ENCODE measurements around the gene IGLL1.

DNA sequence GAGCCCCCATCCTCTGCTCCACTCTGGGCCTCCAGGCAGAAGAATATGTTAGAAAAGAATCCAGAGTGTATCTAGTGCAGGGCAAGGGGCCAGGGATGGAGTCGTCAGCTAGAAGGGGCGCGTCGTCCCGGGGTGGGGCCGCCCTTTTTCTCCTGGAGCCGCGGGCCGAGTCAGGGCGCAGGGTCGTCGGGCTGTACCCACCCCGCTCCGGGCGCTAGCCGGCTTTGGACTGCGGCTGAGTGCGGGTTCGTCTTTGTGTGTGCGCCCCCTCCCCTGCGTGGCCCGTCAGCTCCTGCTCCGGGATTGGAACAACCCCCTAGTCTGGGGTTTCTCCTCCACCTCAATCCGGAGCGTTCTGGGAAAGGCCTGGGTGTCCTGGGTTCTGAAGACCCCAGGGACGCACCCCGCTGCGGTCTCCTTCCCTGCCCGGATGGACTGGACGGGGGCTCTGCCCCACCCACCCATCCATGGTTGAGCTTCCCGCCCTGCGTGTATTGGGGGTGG, 10.4 kb downstream of the SDF2L1 start:
- PRO-cap, result unidirectional peak, minus-strand start at position 438 of the sequence

DNA sequence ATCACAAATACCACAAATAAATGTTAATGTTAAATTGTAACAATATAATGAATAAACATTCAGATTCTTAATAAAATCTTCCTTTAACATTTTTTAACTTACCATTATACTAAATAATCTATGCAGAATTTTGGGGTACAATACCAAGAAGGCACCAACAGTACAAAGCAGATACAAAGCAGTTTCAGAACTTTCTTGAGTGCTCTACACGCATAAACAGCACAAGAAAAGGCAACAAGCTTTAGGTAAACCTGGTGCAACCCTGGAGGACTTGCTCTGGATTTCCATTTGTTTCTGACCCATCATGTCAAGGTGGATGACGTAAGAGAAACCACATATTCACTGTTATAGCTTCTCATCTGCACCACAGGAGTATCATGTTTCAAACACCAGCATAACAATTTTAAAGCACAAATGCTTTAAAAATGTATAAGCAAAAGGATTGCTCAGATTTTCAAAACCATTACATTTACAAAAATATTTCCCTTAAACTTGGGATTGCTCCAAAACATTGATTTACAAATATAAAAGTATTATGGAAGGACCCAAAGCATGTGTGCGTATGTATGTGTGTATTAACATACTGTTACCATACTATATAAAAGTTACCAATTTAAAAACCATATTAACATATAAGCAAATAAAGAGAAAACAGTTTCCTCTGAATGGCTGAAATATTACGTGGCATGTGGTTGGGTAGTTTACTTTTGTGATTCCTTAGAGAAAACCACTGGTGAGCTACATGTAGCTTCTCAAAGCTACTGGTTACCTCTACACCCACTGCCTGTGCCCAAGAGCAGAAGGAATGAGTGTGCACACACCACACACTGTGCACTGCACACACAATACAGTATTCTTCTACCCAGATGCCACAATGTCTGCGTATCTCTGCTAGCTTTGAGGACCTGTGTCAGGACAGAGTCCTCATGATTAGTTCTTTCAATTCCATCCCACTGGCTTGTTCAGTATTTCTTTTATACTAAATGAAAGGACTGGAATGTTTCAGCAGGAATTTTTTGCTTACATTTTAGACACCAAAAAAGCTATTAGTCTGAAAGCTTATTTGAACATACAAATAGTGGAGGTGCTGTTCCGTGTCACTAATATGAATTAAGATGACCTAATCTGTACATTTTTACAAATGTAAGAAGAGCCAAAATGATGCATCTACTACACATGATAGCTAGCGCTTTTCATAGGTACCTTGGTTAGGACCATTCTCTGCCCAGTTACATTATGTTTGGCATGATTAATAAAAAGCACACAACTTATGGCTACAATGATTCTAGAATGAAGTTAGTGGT, 25.4 kb upstream of the YPEL1 start:
- PRO-cap, result no peak

DNA sequence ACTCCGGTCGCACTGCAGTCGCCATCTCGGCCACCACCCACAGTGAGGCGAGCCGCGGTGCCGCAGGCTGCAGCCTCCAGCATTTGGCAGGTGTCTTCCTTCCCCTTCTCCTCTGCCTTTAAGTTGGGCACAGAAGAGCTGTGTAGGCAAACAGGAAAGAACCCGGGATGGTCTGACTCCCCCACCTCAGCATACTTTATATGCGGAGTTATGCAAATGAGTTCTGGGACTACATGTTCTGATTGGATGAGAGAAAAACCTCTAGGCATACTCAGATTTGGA, 121.1 kb upstream of the VPREB1 start:
- PRO-cap, result no peak

DNA sequence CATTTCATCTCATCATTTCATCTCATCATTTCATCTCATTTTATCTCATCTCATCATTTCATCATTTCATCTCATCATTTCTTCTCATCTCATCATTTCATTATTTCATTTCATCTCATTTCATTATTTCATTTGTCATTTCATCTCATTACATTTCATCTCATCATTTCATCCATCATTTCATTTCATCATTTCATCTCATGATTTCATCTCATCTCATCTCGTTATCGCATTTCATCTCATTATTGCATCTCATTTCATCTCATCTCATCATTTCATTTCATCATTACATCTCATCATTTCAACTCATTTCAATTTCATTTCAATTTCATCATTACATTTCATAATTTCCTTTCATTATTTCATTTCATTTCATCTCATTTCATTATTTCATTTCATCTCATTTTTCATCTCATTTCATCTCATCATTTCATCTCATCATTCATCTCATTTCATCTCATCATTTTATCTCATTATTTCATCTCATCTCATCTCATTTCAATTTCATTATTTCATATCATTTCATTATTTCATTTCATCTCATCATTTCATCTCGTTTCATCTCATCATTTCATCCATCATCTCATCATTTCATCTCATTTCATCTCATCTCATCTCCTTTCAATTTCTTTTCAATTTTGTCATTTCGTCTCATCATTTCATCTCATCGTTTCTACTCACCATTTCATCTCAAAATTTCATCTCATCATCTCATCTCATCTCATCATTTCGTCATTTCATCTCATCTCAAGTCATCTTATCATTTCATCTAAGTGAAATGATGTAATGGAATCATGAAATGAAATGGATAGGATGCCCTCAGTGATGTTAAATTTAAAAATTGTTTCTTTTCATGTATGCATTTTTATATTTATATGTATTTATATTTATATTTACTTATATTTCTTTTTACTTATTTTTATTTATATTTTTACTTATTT, 42.6 kb downstream of the VPREB1 start:
- PRO-cap, result no peak

GRCh38 chr22:22753420-22753928, 109.1 kb downstream of the GGTLC2 start:
- PRO-cap, result no peak

DNA sequence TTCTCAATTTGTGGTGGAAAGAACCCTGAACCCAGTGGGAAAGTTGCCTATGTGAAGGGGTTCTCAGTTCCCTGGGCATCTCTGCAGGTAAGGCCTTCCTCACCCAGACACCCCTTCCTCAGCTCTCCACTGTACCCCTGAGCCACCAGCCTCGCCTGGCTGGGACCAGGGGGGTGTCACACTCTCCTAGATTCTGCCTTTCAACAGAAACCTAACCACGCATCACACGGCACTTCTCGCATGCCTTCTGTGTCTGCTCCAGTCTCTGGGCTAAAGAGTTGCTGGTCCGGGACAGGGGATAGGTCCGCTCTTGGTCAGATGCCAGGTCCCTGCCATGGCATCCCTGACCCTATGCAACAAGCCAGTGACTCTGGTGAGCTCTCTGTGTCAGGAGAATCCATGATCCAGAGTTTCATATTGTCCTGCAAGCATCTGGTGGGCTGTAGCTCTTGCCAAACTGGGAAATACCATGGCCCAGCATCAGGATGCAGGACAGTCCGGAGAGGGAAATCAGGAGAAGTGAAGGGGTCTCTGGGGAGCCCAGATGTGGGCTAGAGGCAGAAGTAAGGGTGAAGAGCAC, 14.0 kb downstream of the IGLL5 start:
- PRO-cap, result no peak

- PRO-cap, result no peak
Measured at GRCh38 chr22:23016283-23016620, 54.1 kb upstream of the GNAZ start.

DNA sequence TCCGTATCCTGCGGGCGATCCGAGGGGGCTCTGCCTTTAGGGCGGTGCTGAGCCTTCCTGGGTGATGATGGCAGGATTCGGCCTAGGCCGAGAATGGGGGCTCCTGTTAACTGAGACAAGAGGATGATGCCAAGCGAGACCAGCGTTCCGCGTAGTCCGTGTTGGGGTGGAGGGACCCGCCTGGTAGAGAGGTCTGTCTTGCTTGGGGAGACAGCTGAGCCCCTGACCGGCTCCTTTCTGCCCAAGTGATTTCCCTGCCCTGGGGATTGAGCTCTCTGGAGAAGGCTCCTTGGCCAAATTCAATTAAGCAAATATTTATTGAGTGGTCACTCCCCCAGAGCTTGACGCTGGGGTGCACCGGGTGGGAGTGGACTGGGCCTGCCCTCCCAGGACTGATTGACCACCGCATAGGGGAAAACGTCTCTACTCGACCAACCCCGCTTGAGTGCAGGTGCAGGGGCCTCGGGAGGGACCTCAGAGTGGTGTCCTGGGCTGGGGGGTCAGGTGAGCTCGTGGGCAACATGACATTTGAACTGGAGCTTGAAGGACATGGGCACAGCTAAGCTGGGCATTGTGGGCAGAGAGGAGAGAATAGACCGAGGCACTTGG, 1.0 kb downstream of the GNAZ start:
- PRO-cap, result no peak

DNA sequence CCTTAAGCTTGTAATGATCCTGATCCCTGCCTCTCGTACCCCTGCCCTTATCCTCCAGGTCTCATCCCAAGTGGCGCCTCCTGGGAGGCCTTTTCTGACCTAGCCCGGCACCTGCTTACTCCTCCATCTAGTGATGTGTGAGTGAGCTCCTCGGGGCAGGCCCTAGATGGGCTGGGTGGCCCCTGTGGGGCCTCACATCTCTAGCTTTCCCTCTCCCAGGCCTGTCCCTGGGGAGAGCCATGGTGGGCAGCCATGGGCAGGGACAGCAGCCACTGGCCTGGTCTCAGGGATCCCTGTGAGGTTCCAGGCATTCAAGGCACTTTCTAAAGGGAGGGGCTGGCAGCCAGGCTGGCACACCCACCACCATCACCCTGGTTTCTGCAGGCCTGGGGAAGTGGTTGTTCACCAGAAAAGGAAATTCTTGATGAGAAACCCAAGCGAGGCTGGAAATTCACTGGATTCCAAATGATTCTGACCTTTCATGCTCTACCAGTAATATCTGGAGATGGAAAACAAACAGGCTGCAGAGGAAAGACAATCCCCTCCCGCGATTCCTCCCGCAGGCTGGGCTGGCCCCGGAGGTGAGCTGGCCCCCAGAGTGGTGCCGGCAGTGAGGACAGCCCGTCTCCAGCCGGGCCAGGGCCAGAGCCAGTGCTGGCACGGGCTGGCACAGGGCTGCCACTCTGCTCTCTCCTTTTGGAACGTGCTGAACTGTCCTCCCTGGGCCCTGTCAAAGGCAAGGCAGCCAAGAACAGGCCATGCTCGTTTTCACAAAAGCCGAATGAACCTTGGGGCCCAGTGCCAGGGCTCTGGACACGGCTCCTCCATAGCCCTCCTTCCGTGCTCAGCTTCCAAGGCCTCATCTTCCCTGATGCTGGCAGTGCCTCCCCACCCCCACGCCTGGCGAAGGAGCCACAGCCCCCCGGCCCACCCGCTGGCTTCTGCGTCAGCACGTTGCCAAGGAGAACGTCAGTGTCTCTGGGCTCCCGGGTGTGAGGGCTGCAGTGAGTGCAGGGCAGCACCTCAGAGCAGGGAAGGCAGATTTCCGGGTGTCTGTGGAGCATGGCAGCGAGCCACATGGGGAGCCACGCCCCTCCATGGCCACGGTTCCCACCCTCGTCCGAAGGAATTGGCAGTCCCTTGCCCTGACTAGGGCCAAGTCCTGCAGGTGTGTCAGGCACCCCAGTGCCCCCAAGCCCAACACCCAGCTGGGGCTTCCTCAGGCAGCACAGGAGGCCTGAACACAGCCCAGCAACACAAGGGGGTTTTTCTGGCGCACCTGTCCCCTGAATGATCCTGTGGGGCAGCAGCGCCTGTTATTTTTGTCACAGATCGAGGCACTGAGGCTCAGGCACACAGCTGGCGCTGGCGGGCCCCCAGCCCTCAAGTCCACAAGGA, 28.4 kb downstream of the GNAZ start:
- PRO-cap, result no peak

DNA sequence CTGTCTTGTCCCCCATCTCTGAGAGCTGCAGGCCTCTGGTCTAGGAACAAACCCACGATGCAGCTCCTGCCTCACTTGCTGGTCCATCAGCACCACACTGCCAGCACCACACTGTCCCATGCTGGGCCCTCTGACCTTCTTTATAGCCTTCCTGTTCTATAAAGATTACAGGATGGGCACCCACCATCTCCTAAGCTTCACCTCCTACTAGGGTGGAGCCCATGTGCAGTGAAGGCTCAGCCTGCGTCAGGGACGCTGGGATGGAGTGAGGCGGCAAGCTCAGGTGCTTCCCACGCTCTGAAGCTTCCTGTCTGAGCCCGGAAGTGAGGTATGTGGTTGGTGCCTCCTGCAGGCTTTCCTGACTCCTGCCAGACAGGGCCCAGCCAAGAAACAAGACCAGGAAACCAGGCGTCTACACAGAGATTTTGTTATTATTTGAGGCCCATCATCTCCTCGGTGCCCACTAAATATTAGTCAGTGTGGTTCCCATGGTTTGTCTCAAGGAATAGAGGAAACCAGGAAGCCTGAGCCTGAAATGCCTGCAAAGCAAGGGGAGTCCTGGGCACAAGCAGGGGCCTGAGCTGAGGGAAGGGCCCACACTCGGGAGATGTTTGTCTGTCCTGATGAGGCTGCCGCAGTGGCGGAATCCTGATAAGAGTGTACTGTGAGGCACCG, 22.2 kb downstream of the RSPH14 start:
- PRO-cap, result no peak

DNA sequence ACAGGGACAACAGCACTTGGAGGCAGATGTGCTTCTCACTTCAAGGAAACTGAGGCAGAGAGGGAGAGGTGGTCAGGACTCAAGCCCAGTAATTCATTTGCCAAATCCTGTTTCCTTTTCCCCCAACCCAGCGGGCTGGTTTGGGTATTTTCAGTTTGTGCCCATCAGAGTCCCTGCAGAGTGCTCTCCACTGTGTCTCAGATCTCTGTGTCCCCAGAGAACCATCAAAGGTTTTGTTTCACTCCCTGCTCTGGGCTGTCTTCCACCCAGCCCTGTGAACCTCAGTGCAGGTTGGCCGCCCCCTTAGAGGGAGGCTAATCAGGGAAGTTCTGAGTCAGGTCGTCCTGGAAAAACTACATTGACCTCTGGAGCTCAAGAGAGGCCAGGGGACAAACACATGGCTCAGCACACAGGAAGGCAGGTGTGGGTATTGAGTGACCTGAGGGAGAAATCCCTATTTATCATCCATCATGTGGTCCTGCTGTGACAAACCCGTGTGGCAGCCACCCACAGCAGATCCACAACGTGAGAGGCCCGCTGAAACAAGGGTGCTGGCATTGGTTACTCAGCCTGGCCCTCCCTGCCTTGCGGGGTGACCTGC, 994 bp upstream of the BCR start:
- PRO-cap, result unidirectional peak, plus-strand start at position 284 of the sequence

DNA sequence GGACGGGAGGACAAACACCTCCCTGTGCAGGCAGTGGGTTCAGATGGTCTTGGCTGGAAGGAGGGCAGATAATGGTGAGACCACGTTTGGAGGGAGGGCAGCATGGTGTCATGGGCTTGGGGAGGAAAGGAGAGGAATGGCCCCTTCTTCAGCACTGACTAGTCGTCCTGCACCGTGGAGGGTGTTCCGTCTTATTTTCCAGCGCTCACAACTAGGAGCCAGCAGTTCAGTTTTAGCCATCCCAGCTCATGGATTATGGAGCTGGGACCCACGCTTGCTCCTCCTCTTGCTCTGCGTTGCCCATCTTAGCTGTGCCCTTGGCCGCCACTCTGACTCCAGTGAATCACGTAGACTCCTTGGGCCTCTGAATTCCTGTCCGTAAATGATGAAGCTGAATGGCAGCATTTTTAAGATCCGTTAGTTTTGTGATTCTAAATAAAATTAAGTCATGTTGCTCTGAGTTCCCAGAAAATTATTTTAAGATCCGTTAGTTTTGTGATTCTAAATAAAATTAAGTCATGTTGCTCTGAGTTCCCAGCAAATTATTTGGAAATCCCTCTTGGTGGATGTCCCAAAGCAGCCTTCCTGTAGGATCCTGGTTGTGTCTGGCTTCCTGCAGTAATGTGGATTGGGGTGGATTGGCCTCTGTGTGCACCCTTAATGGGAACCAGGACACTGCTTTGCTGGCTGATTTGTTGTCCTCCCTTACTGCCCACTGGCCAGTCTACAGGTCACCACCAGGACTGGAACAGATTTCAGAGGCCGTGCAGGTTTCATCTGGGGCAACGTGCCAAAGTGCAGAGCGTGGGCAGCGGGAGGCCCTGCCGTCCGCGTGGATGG, 23.9 kb downstream of the BCR start:
- PRO-cap, result no peak

DNA sequence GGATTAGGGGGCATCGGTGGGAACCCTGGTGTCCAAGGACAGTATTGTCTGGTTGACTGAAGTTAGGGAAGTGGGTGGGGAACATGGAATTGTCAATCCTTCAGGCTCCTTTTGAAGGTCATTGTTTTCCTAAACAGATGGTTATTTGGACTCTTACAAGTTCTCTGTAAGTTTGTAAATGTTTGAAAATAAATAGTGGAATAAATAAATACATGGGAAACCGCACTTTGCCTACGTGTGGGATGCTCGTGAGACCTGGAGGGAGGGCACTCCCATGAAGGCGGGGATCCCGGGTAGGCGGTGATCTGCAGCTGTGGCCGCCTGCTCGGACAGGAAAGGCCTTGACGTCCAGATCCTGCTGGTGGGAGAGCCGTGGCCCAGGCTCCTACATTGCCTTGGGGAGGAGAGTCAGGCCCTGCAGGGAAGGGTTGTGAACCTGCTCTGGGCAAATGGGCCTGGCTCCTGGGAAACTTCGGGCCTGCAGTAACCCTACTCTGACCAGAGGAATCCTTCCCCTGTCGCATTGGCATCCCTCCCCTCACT, 37.3 kb downstream of the BCR start:
- PRO-cap, result no peak

DNA sequence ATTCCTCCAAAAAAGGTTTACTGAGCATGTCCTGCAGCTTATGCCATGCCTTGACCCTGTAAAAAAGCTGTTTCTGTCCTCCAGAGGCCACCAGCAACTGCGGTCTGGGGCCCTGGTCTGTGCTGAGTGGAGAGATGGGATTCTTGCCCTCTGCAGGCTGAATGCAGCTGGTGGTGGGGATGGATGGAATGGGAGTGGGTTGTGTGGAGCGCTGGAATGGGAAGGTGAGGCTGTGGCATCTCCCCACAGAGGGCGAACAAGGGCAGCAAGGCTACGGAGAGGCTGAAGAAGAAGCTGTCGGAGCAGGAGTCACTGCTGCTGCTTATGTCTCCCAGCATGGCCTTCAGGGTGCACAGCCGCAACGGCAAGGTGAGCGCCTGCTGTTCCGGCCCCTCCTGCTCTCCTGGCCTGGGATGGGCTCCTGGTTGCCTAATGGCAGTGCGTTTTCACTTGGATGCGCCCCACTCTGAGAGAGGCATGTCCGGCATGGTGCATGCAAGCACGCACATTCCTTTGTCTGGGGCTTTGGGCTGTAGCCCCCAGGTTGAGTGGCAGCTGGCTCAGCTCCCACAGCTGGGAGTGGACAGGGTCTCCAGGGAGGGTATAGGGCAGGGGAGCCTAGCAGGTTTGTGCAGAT, 106.7 kb downstream of the BCR start:
- PRO-cap, result no peak

DNA sequence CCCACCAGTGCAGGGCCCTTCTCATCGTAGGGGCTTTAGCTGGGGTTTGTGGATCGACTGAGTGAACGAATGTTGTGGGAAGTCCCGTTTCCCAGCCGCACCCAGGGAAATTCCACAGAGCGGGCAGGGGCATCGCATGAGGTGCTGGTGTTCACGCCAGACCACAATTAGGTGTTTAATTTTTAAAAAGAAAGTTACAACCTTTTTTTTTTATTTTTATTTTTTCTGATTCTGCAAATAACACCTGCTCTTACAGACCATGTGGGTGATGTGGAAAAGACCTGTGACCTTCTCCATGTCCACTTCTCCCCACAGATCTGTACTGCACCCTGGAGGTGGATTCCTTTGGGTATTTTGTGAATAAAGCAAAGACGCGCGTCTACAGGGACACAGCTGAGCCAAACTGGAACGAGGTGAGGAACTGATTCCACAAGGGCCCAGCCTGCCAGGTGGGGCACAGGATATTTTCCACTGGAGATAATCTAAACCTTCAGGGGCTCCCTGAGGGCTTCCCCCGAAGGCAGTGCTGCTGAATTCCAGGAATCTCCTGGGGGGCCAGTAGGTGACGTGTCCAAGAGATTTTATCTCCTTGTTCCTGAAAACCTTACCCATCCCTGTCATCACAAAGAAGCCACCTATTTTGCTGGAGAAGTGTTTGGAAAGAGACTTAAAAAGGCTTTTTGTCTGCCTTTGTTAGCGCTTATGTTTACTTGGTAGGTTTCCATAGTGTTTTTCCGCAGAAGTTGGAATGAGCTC, 112.1 kb downstream of the BCR start:
- PRO-cap, result no peak

- PRO-cap, result no peak
Measured at GRCh38 chr22:23535882-23536982, 43.9 kb downstream of the IGLL1 start.

- PRO-cap, result no peak
Measured at GRCh38 chr22:23537784-23538676, 42.1 kb downstream of the IGLL1 start.

DNA sequence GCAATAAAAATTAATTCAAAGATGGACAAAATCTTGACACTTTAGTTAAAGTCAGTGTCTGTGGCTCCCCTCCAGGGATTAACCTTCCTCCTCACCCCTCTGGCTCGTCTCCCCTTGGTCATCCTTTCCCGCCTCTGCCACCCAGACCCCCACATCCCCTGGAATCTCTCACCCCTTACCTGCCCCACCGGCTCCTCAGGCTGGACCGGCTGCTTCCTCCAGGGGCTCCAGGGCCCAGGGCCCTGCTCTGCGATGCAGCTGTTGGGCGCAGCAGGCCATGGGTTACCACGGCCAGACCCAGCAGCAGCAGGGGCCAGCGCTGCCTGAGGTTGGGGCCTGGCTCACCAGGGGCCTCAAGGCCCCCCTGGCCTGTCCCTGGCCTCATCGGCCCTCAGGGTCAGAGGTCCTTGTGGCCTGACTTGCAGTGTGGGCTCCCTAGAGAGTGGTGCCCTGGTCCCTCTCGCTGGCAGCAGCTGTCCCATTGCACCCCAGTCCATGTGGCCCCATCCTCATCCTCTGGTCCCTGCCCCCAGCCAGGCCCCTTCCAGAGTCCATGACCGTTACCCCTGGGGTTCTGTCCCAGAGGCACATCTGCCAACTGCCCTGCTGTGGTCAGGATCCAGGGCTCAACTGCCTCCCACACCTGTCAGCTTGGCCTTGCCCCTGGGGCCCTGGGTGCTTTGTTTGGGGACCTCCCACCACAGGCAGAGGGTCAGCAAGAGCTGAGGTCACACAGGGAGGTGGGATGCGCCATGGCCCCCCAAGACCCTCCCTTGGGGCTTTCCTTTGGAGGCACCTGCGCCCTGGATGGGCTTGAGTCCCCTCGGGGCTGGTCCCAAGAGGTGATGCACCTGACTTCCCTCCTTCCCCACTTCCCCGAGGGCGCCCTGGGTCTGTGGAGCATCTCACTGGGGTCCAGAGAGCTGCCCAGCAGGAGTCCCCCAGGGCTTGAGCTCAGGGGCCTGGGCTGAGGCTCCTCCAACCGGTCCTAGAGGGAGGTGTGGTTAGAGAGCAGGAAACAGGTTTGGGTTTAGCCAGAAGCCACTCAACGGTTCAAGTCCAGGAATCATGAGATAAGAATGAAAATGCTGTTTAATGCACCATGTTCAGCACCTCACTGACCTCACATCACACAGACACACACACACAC, at the start of gene IGLL1:
IGLL1 (minus strand) TSS at position 485 of the 1,150 bp plus-strand sequence.
- PRO-cap, result bidirectional peak, plus-strand start at position 273 of the sequence, minus-strand start at position 249 of the sequence; bidirectional peak, plus-strand start at position 701 of the sequence, minus-strand start at position 518 of the sequence; bidirectional peak, plus-strand start outside the sequence, minus-strand start at position 1,119 of the sequence

DNA sequence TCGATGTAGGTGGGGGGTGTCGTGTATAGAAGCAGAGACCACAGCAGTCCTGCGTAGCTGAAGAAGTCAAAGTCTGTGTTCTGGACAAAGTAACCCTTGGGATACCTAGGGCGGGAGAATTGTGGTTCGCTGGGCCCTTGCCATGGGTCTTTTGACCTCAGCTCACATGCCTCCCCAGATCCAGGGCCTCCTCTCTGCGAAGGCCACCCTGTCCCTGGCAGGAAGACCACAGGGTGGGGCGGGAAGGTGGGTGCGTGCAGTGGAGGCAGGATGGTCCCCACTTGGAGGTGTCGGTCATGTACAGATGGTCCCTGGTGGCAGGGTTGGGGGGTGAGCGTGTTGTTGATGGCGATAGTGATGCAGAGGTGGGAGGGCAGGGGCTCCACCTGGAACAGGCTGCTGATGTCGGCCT, 23.4 kb downstream of the RGL4 start:
- PRO-cap, result no peak

DNA sequence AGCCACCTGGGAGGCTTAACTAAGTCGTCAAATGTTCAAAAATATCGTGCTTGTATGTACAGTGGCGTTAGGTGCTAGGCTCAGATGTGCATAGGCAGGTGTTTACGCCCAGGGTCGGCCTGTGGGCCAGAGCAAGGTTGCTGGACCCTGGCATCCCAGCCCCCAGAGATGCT, 316 bp downstream of the SLC2A11 start:
- PRO-cap, result no peak

All from SEM (cell line).